Measurements from ENCODE around the gene VASH1.

DNA sequence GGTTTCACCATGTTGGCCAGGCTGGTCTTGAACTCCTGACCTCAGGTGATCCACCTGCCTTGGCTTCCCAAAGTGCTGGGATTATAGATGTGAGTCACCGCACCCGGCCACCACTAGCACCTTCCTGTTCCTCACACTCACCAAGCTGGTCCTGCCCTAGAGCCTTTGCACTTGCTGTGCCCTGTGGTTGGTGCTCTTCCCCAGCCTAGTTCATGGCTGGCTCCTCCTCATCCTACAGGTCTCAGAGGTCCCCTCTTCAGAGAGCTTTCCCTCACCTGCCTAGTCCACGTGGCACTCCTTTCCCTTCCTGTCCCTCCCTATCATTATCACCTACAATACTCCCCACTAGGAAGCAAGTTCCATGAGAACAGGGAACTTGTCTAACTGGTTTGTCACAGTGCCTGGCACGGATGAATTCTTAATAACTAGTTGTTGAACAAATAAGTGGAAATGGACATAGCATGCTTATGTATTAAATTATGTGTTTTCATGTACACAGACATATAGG lies 24.0 kb upstream of the TMED10 start:
- RRBS, result no CpG with 5 or more reads among the region's 4 CpGs

DNA sequence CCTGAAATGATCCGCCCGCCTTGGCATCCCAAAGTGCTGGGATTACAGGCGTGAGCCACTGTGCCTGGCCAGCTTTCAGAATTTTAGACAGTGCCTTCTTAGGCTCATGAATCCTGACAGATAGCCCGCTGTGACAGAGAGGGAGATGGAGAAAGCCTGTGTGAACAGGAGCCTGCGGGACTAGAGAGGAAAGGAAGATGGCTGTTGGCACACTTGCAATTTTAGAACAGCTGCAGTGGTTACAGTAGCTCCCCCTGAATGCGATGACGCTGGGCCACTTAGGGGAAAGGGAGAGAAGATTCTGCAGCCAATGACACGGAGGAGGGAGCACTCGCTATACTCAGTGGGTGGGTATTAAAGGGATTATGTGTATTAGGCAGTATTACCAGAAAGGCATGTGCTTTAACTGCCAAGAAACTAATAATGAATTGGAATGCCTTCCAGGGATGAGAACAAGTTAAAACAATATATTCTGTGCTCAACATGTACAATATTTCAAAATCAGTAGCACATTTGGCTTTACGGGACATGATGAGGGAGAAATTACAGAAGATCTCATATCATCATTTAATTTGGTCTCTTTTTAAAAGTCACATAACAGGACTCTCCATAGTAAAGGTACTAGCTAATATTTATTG lies 36.1 kb upstream of the FOS start:
- RRBS, result no CpG with 5 or more reads among the region's 10 CpGs

DNA sequence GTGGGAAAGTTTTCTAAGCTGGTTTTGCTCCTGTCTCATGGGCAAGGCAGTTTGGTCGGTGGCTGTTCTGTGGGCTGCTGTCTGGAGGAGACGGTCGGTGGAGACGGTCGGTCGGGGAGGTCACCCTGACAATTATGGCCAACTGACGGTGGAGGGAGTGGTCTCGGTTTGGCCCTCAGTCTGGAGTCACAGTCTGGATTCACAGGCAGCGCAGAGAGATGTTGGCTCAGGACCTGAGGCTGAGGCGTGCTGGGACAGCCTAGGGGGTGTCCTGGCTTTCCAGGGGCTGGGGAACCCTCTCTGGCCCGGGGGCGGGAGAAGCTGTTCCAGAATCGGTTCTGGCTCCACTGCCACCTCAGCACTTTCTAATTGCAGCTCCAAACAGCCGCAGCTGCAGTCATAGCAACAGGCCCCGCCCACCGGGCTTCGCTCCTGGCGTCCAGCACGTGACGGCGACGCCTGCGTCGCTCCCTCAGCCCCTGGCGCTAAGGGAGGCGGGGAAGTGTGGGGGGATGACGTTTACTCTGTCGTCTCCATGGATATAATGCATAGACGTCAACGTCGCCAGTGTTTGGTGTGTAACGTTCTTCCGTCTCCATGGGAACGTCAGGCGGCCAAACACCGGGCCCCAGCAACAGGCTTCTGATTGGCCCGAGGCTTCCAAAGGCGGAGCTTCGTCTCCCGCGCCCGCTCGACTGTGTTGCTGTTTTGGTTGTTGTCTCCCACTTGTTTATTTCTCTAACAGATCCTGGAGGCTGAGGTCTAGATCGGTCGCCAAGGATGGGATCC lies 19.8 kb upstream of the FOS start:
- RRBS, result 0% methylated on average over 3 of the region's 45 CpGs

- RRBS, result no CpG with 5 or more reads among the region's 4 CpGs
Measured at GRCh38 chr14:75263839-75264457, 14.7 kb upstream of the FOS start.

GRCh38 chr14:75268622-75269536 lies 9.7 kb upstream of the FOS start:
- RRBS, result no CpG with 5 or more reads among the region's 7 CpGs

GRCh38 chr14:75380774-75381228 lies 47.0 kb upstream of the JDP2 start:
- RRBS, result no CpG with 5 or more reads among the region's 3 CpGs

DNA sequence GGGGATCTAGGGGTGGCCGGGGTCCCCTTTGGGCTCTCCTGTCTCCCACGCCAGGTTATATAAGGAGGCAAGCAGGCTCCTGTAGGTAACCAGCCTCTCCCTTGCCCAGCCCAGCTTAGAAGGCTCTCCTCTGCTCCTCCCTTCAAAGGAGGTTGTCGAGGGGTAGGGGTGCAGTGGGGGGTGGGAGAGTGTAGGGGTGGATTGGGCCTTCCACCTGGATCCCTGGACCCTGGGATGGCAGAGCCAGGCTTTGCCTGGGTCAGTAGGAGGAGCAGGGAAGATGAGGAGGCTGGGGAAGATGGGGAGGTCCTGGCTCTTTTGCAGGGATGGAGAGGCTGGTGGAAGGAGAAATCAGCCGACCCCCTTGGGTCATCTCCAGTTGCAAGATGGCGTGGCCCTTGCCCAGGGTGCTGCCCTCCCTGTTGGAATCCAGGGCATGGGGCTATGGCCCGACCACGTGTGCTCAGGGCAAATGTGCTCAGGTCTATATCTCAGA lies 1.1 kb downstream of the JDP2 start:
- RRBS, result 6% methylated on average over 1 of the region's 7 CpGs

- RRBS, result no CpG with 5 or more reads among the region's 1 CpG
Measured at GRCh38 chr14:75522943-75523469, 737 bp downstream of the BATF start.

- RRBS, result no CpG with 5 or more reads among the region's 10 CpGs
Measured at GRCh38 chr14:75745053-75745611, 84.1 kb downstream of the TTLL5 start.

- RRBS, result no CpG with 5 or more reads among the region's 1 CpG
Measured at GRCh38 chr14:75899751-75900035, 82.1 kb downstream of the TGFB3 start.

GRCh38 chr14:76096764-76097140 lies 55.0 kb upstream of the GPATCH2L start:
- RRBS, result no CpG with 5 or more reads among the region's 4 CpGs

DNA sequence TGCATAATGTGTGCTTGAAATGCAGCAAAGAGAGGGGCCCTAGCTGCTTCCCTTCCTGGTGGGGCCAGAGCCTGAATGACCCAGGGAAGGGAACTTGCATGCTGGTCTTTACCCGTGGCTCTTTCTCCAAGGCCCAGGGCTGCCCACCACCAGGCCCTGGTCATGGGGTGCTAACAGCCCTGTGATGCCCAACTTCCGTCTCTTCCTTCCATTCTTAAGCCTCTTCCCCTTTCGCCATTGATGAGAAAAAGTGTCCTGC lies 49.9 kb upstream of the GPATCH2L start:
- RRBS, result no CpG with 5 or more reads among the region's 3 CpGs

DNA sequence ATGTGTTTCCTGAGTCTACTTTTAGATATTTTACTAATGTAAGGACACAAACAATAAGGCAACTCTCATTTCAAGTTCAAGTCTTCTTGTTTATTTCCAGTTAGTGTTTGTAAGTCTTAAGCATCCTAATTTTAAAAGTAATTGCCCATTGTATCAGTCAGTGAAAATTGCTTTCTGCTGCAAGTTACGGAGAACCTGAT lies 100.4 kb downstream of the ESRRB start:
- RRBS, result no CpG with 5 or more reads among the region's 1 CpG

DNA sequence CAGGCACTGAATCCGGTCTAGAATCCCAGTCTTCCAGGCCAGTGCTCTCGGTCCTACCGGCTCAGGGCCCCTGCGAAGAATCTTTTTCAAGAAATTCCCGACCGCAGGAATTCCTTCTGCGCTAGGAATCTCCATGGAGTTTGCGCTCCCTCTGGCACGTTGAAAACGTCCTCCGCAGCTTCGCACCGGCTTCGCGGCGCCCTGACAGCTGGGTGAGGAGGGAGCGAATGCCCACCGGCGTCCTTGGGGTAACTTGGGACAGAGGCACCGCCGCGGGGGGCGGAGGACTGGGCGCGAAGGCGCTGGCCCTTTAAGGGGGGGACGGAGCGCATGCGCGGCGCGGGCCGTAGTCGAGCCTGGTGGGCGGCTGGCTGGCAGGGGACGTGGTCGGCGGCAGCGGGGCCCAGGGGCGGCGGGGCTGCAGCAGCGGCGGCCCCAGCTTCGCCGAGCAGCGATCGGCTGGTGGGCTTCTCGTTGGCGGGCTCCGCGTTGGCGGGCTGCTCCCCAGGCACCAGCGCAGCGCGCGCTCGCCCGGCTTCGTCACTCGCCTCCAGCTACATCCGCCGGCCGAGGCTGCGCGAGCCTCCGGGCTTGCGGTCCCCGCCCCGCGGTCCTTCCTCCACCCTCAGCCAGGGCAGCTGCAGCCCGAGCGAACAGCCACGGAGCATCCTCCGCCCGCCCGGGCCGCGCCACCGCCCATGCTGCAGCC lies at the start of gene VASH1:
Gene VASH1 (plus strand): TSS at position 340 of the 709 bp plus-strand sequence.
- RRBS, result 3% methylated on average over 23 of the region's 79 CpGs

DNA sequence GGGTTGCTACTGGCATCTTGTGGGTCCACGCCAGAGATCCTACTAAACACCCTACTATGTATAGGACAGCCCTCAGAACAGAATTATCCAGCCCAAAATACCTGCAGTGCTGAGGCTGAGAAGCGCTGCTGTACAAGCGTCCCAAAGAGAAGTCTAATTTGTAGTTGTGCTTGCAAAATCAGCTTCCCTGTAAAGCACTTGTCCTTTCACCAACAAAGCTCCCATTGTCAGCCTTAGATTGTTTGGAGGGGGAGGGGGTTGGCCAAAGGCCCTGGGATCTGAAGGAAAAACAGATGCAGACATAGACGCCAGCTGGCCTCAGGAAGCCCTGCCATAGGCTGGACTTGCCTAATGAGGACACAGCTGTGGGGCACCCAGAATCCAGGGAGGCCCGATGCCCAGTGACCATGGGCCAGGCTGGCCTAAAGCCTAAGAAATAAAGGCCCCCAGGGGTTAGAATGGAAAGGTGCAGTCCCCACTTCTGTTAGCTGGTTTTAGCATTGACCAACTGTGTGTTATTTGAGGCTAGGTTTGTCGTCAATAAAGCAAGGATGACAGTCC lies 3.9 kb downstream of the LRRC74A start:
- RRBS, result no CpG with 5 or more reads among the region's 6 CpGs

DNA sequence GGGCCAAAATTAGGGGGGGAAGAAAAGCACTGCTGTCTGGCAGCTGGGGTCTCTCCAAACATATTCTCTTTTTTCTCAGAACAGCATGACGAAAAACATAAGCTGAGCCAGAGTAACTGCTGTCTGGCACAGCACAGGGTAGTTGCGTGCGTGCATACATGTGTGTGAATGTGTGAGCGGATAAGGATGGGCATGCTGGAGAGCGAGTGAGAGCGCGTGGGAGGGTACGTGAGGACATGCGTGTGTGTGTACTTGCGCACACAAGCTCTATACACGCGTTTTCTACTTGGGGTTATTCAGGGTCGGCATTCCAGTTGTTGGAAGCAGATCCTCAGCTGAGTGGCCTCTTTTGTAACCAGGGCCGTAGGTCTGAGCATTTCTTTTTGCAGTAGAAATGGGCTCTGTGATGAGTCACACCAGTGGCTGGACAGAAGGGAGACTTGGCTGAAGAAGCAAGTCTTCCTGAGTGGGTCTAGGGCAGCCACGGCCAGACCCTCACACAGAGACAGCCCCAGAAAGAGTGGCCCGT lies 77.9 kb downstream of the LRRC74A start:
- RRBS, result no CpG with 5 or more reads among the region's 16 CpGs

DNA sequence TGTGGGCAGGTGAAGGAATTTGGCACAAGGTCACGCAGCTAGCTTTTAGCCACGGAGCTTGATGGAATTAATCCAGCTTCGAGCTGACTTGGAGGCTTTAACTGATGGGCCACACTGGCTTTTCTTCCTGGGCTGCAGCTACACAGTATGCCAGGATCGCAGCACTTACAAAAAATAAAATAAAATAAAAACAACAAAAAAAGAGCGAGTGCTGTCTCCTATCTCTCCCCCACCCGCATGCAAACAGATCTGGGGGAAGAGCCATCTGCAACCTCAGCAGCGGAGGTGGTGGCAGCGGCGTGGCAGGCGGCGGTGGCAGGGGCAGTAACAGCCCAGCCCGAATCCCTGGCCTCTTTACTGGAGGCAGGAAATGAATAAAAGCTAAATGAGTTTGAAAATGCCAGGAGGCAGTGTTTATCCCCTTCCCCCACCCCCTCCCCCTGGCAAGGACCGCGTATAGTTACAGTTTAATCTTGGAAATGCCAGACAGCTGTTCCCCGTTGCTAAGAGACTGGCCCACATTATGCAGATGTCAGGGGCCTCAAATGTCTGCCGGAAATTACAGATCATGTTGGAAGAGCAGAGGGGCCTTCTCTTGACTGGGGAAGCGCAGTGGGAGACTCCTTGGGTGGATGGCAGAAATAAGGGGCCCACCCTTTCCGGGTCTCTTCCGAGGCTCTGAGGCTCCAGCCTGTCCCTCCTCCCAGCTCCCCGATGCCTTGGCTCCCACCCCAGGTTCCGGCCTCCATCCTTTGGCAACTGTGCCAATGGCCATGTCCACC lies 93.6 kb downstream of the LRRC74A start:
- RRBS, result 10% methylated on average over 5 of the region's 21 CpGs

- RRBS, result no CpG with 5 or more reads among the region's 8 CpGs
Measured at GRCh38 chr14:76930056-76930440, 98.5 kb downstream of the IRF2BPL start.

- RRBS, result 5% methylated on average over 9 of the region's 28 CpGs
Measured at GRCh38 chr14:76947149-76947940, 81.2 kb downstream of the IRF2BPL start.

- RRBS, result no CpG with 5 or more reads among the region's 11 CpGs
Measured at GRCh38 chr14:77023365-77024006, 5.0 kb downstream of the IRF2BPL start.

Data from mononuclear cell (primary cell).